Foreskin keratinocyte (primary cell): ENCODE measurements around the genes FXYD7, LSR, CD22, KRTDAP, ETV2 and LIN37.

DNA sequence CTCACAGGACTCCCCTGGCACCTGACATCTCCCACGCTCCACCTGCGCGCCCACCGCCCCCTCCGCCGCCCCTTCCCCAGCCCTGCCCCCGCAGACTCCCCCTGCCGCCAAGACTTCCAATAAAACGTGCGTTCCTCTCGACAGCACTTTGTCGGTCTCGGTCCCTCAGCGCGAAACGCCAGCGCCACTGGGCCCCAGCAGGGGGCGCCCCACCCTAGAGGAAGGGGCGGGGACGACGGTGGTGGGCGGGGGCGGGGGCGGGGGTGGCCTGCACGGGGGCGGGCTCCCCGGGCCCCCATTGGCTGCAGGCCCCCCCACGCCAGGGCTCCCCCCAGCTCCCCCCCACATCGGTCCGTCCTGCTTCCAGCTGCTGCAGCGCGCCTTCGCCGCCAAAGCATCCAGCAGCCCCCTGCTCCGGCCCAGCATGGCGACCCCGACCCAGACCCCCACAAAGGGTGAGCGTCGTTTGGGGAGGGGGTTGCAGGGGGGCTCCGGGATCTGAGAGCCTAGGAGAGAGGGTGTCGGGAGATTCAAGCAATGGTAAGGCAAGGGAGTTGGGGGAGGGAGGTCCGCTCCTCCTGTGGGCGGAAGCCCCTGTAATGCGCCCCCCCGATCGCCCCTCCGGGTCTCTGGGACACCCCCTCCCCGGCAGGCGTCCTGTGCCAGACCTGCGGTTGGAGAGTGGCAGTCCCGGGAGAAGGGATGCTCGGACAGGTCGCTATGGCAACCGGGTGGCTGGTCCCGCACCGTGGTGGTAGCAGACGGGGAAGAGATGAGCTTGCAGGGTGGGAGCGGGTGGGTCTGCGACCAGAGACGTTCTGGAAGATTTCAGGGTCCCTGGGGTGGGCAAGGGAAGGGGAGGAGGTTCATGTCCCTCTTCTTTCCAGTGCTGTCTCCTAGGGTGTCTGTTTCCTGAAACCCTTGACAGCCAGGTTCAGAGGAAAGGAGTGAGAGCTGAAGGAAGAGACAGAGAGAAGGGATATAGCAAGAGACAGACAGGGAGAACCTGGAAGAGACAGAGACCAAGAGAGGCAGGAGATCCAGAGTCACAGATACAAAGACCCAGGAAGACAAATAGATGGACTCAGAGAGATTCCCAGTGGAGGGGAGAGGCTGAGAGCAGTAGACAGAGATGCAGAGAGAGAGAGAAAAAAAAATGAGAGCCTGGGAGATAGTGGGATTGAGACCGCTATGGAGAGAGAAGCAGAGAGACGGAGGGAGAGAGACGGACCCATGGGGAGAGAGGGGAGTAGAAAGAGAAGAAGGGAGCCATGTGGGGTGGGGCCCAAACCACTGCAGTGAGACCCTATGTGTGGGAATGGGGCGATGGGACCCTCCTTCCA is at the start of gene FXYD7:
TSS of gene FXYD7 (plus strand) at position 346 of the 1,343 bp plus-strand sequence.
- RAMPAGE, total RNA = no peak

GRCh38 chr19:35152004-35152572 is 2.4 kb upstream of the FXYD5 start:
- RAMPAGE, total RNA = no peak

DNA sequence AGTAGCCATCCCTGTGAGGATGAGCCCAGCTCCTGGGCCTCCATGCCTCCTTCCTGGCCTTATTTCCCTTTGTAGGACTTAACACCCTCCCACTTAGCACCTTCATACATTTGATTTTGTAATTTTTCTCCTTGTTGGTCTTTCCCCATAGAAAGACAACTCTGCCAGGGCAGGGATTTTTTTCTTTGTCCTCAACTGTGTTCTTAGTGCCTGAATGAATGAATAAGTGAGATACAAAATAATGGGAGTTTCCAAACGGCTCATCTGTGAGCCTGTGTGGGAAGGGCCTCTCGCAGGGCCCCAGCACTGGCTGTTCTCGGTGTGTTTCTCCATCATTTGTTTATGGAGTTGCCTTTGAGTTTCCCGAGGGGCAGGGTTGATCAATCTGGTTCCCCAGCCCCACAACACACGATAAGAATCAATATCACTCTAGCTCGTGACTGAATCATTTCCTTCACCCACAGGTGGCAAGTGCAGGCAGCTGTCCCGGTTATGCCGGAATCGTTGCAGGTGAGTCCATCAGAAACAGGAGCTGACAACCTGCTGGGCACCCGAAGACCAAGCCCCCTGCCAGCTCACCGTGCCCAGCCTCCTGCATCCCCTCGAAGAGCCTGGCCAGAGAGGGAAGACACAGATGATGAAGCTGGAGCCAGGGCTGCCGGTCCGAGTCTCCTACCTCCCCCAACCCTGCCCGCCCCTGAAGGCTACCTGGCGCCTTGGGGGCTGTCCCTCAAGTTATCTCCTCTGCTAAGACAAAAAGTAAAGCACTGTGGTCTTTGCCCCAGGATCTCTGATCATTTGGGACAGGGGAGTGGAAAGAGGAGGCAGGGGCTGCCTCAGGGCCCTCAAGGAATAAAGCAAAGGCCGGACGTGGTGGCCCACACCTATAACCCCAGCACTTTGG is 14.8 kb downstream of the FXYD5 start:
- RAMPAGE, total RNA = no peak

DNA sequence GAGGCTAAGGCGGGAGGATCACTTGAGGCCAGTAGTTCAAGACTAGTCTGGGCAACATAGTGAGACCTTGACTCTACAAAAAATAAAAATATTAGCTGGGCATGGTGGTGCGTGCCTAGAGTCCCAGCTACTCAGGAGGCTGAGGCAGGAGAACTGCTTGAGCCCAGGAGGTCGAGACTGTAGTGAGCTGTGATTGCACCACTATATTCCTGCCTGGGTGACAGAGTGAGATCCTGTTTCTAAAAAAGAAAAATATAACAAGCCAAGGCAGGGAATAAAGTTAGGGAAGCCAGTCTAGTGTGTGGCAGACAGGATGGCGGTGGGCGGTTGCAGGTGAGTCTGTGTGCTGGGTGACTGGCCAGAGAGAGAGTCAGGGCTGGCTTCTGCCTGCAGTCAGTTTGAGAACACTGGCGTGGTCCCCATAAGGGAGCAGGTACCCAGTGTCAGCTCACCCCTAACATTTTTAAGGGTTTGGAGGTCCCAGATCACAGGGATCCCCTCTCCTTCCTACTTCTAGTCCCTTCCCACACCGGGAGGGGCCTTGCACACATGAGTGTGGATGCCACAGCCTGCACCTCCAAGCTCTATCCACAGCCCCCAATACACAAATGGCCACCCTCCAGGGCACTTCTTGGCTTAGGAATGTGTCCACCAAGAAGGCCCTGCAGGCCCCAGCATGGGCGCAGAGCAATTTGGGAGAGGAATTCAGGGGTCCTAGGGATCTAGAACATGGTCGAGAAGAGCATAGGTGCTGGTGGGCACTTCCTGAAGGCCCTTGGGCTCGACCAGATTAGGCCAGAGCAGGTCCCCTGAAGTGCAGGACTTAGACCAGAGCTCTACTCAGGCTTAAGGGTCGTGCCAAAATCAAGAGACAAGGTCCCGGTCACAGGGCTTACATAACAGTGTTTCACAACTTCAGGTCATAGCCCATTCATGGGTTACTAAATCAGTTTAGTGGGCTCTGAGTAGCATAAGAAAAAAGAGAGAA is 15.8 kb downstream of the FXYD5 start:
- RAMPAGE, total RNA = no peak

DNA sequence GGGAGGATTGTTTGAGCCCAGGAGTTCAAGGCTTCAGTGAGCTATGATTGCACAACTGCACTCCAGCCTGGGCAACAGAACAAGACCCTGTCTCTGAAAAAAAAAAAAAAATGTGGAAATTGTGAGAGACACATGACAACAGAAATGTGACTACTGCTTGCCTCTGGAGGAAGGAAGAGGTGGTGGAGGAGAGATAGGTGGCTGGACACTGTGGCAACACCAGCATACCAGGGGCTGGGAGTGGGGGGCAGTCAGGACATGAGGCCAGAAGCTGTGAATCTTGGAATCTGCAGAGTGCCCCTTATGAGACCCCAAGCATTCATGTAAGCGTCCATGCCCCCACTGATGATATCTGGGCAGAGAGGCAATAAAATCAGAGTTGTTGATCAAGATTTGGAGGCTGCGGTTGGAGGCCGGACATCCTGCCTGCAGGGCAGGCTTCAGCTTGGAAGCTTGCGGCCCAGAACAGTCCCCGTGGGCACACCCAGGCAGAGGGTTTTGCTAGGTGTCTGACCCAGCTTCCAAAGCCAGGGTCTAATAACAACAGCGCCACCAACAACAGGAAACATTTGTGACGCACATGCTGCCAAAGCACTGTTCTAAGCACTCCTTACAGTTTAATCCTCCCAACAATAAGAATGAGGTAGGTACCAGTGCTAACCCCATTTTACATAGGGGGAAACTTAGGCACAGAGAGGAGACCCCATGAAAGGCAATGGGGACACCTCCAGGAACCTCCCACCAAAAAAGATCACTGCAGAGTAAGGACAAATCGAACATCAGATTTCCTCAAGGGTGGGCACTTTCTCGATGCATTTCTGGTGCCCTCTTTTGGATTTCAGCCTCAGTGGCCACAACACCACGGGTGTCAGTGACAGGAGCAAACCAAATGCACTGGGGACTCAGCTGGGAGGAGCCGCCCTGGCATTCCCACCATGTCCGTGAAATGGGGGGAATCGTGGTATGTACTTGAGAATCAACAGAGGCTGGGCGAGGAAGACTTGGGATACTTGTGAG is 16.7 kb downstream of the FAM187B start:
- RAMPAGE, total RNA = no peak

DNA sequence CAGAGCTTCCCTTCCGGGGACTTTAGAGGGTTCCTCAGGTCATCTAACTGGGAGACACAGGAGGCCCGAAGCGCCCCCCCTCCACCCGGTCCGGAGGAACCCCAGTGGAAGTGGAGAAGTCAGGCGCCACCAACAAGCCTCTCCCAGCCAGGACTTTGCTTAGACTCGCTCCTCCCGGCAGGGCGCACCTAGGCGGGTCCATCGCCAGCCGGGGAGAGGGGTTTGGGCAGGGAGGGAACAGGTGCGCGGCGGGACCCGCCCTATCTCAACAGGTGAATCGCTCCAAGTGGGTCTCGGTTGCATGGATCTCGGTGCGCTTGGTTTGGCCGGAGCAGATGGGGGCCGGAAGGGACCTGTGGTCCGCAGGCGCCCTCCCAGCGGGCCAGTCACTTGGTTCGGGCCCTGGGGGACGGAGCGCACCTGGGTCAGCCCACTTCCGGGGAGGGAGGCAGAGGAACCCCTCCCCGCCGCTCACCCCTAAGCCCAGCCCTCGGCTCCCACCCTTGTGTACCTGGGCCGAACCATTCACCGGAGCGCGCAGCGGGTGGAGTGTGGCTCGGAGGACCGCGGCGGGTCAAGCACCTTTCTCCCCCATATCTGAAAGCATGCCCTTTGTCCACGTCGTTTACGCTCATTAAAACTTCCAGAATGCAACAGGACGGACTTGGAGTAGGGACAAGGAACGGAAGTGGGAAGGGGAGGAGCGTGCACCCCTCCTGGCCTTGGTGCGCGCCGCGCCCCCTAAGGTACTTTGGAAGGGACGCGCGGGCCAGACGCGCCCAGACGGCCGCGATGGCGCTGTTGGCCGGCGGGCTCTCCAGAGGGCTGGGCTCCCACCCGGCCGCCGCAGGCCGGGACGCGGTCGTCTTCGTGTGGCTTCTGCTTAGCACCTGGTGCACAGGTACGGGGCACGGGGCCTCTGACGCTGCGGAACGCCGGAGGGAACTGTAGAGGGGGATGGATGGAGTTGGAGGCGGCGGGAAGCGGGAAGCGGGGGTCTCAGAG is at the start of gene LSR:
TSS of gene LSR (plus strand) at position 772 of the 1,005 bp plus-strand sequence.
- RAMPAGE, total RNA = no peak

DNA sequence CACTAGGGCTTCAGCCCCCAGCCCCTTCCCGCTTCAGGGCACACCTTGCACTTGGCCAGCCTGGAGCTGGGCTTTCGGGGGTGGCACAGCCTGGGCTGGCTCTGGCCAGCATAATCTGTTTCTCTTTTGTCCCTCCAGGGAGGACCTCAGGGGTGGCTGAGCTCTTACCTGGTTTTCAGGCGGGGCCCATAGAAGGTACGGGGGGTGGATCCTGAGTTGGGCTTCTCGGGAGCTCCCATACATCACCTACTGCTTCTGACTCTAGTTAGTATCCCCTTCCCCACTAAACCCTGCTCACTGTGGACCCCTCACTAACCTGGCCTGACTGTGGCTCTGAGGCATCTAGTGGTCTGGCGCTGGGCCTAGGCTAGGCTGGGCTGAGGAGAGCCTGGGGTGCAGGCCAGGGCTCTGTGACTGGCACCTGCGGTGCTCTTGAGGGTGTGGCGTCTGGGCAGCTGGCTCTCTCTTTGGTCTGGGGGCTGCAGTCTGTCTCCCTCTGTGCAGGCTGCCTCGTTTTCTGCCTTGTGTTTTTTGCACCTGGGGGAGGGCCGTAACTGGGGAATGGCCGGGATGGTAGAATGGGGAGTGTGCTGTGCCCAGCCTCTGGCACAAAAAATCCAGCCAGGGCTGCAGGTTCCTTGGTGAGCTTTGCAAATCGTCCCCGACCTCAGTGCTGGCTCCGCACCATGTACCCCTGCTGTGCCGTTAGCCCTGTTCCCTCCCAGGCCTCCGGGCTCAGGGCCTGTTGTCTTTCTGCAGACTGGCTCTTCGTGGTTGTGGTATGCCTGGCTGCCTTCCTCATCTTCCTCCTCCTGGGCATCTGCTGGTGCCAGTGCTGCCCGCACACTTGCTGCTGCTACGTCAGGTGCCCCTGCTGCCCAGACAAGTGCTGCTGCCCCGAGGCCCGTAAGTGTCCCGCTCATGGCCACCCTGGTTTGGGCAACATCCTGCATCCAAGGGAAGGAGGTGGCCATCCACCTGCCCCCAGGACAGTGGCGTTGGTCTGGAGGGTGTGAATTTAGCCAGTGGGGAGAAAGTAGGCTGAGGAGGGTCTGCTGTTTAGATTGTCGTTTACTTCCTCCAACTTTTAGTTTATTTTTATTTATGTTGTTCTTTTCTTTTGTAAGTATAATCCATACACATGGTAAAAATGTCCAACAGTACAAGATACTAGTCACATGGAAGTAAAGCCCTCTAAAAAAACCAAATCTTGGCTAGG is 6.6 kb upstream of the USF2 start:
- RAMPAGE, total RNA = no peak

DNA sequence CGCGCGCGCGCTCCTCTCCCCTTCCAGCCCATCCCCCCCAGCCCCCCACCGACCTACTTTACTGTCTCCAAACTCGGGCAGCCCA is 687 bp upstream of the USF2 start:
- RAMPAGE, total RNA = no peak

DNA sequence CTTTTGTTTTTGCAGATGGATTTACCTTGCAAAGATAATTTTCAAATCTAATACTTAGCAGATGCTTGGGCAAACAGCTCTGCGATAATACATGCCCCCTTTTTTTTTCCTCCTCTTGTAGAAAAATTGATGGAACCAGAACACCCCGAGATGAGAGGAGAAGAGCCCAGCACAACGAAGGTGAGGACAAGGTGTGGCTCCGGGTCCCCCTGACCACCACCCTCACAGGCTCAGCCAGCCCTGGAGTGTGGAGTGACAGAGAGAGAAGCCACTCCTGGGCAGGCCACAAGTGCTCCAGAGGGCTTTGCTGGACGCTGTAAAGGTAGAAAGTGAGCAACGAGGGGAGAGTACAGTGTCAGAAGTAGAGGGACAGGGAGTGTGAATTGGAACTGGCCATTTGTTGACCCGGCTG is 2.2 kb downstream of the USF2 start:
- RAMPAGE, total RNA = no peak

GRCh38 chr19:35277457-35278119 is 4.7 kb upstream of the HAMP start:
- RAMPAGE, total RNA = no peak

- RAMPAGE, total RNA = no peak
Measured at GRCh38 chr19:35295669-35296390, 3.9 kb downstream of the MAG start.

DNA sequence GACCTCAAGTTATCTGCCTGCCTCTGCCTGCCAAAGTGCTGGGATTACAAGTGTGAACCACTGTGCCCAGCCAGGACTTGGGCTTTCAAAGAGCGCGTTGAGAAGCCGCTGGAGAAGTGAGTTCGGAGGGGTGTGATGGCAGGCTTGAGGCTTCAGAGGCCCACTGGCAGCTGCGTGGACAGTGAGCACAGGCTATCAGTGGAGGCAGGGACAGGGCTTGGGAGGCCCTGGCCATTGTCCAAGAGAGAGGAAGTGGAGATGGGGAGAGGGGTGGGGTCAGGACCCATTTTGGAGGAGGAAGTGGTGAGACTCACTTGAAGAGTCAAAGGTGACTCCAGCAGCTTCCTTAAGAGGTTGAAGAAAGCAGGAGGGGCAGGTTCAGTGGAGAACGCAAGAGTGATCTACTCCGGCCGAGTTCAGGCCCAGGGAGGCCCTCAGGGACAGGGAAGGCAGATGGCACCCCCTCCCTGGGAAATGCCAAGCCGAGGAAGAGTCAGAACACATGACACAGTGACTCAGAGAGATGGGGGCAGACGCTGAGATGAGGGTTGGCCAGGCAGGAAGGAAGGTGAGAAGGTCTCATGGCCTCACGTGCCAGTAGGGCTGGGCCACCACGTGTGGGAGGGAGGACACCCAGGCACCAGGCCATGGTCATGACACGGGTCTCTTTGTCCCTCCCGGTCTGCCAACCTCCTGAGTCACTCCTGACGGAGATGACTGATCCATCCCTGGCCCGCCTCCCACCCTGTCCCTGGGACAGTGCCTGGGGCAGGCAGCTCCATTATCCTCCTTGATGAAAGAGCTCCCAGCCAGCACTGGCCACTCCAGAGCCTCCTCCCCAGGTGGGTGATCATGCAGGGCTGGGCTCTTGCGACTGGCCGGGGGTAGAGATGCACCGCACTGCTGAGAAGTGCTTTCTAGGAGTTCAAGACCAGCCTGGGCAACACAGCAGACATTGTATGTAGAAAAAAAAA is 10.1 kb upstream of the CD22 start:
- RAMPAGE, total RNA = no peak

- RAMPAGE, total RNA = no peak
Measured at GRCh38 chr19:35328801-35329342, at the start of gene CD22. Gene CD22, plus strand, starts transcription at chr19:35329187.

DNA sequence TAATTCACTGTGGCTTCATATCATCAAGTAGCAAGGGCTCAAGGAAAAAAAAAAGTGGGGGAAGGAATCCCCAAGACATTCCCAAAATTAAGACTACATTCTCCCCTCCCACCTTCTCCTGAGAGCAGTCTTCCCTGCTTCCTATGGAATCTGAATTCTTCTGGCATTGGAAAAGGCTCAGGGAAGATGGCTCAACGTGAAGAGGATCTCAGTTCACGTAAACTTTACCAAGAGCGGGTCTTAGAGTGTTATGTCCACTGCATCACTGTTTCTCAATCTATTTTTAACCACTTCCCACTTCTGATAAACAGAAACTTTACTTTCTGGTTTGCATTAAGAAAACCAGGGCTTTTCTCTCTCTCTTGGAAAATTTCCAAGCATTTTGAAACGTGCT is 11.8 kb upstream of the FFAR2 start:
- RAMPAGE, total RNA = no peak

DNA sequence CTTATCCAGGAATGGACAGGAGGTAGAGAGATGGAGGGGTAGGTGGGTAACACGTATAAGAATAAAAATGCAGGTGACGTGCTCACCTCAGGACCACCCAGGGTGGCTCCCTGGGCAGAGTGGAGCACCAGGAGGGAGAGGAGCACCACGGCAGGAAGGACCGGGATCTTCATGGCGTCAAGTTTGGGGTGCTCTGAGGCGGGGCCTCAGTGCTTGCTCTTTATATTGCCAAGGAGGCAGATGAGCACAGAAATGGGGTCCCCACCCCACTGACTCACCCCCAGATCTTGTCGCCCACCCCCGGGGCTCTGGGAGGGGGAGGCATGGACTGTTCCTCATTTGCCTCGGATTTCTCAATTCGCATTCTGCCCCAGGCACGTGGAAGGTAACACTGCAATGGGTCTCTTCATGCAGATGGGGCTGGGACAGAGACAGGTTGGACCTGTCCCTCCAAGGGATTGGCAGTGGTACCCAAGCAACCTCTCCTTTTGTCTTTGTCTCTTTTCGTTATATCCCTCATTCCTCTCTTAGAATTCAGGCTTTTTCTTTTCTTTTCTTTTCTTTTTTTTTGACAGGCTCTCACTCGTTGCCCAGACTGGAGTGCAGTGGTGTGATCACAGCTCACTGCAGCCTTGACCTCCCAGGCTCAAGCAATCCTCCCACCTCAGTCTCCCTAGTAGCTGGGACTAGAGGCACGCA is at the start of gene KRTDAP:
TSS of gene KRTDAP (minus strand) at position 195 of the 699 bp plus-strand sequence.
- RAMPAGE, total RNA = no peak

- RAMPAGE, total RNA = no peak
Measured at GRCh38 chr19:35641166-35642256, at the start of gene ETV2. Gene ETV2, plus strand, starts transcription at chr19:35641745.

GRCh38 chr19:35643117-35644037 is 1.8 kb downstream of the ETV2 start:
- RAMPAGE, total RNA = no peak

DNA sequence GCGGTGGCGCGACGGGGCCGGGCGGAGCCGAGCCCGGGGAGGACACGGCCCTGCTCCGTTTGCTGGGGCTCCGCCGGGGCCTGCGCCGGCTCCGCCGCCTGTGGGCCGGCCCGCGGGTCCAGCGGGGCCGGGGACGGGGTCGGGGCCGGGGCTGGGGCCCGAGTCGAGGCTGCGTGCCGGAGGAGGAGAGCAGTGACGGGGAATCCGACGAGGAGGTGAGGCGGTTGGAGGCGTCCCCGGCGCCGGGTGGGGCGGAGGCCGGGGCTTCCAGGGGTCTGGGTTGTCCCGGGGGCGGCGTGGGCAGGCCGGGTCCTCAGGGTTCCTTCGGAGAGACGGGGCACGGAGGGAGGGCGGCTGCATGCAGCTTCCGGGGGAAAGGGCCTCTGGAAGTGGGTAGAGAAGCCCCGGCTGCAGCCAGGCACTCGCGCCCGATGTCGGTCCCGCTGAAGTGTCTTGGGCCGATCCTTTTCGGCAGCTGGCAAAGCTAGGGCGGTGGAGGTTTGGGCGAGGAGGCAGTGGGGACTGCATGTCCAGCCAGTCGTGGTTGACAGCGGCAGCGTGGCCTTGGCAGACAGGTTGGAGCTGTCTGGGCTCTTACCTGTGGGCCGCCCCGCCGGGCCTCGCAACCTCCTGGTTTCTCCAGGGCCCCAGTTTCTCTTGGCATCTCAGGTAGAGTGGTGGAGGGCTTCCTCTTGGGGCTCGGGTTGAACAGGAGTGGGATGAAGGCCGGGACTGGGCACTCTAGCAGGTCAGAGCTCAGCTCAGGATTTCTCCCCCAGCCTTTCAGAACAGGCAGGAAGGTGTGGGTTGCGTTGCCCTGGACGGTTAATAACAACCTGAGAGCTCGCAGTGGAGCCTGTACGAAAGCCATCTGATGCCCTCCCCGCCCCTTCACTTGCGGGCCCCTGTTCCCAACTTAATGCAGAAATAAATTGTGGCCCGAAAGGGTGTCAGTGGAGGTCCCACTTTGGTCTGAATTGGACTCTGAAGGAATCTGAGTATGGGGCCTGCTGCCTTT is 673 bp downstream of the KMT2B start:
- RAMPAGE, total RNA = no peak

DNA sequence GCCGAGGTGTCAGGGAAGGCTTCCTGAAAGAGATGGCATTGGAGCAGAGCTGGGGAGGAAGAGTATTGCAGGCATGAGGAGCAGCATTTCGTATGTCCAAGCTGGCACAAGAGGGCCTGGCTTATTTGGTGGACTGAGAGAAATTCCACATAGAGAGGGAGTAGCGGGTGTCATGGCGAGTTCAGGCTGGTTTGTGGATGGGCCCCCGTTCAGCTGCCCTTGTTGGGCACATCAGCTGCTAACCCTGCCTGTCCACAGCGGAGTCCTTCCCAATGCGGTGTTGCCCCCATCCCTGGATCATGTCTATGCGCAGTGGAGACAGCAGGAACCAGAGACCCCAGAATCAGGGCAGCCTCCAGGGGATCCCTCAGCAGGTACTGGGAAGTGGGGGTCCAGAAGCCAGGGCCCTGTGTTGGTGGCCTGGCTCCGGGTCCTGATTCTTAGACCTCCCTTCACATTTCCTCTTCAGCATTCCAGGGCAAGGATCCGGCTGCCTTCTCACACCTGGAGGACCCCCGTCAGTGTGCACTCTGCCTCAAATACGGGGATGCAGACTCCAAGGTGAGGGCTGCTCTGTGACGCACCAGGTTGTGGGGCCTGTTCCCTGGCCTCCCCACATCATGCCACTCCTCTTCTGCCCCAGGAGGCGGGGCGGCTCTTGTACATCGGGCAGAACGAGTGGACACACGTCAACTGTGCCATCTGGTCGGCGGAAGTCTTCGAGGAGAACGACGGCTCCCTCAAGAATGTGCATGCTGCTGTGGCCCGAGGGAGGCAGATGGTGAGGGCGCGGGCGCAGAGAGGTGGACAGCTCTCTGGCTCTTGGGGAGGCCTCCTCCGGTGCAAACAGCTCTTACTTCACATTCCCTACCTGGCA is 11.0 kb downstream of the KMT2B start:
- RAMPAGE, total RNA = no peak

DNA sequence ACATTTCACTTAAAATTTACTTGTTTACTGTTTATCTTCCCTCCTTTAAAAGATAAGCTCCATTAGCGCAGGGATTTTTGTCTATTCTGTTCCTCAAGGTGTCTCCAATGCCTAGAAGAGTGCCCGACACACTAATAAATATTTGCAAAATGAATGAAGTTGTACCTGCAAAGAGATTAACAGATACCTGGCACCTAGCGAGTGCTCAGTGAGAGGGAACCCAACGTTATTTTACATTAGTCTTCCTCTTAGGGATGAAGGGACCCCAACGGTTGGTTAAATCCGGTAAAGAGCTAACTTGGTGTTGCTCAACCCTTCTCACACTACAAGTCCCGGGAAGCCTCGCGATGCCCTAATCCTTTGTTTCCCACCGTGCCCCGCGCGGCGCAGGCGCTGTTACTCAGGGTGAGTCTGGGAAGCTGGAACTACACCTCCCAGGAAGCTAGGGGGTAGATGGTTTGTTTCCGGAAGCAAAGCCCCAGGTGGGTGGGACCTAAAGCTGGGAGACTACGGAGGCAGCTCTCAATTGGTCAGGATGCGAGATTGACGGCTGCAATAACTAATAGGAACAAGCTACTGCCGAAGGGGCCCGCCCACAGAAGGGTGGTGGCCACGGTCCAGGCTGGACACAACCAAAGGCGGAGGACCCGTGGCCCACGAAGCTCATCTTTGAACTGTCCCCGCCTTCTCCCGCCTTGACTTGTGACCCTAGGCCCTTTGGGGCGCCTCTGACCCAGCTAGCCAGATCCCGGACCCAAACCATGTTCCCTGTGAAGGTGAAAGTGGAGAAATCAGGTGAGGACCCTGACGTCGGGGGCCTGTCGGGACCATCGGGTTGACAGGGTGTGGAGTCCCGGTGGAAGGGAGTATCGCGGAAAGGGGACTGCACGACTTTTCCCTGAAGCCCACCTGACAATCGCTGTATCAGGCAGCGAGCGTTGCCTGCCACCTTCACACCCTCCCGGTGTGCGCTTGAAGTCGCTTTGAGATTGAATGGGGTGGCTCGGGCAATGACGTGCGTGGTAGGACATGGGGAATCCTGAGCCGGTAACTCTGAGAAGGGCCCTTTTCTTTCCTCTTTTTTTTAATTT is at the start of gene LIN37:
TSS of gene LIN37 (plus strand) at position 613 of the 1,091 bp plus-strand sequence.
- RAMPAGE, total RNA = start-site peak on the plus strand centred at position 626 of the sequence, 68 bp wide, 52 and 52 reads in 2 replicates